Neural progenitor cell (in vitro differentiated cells): ENCODE data around the gene DNAJC21.

- RAMPAGE, long total RNA: no peak
Observed at GRCh38 chr5:34556289-34556669, 99.8 kb upstream of the RAI14 start.

DNA sequence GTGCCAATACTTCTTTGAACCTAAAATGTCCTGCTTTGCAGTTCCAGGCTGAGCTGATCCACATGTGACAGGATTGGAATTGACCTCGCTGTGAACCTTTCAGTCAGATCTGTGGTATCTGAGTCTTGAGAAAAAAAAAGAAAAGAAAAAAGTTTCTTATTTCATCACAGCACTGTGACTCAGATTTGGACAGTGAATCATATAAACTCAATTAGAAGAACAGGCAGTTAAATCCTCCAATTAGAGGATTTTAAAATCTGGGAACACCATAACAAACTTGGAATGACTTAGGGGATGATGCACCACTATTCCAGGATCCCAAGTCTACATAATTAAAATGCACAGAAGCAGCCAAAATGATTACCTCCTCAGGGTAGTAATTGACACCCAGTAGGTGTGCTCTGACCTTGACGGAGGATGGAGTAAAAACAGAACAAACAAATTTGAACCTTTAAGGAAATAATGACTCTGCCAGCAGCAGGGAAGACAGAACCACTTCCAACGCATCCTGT, 57.9 kb upstream of the RAI14 start:
- RAMPAGE, long total RNA: no peak

DNA sequence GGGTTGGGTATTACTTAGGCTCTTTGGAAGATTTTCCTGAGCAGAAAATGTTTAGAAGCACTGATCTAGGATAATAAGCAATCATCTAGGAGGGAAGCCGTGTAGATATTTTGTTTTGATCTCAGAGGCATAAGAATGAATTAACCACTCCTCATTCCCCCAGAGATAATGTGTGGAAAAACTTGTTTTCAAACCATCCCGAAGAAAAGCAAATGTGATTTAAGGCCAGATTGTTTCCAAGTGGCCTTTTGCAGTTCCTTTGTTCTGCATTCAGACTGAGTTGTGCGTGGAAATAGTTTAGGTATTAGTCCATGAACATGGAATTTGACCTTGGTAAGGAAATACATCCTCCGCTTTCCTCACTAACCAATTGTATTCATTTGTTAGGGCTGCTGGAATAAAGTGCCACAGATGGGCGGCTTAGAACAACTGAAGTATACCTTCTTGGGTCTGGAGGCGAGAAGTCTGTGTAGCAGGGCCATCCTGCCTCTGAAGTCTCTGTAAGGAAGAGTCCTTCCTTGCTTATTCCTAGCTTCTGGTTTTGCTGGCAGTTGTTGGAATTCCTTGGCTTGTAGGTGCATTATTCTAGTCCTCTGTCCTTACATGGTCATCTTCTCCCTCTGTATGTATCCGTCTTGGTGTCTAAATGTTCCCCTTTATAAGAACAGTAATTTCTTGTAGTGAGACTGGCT, 53.7 kb downstream of the RAI14 start:
- RAMPAGE, long total RNA: no peak

GRCh38 chr5:34756946-34757624, 81.9 kb upstream of the TTC23L start:
- RAMPAGE, long total RNA: no peak

DNA sequence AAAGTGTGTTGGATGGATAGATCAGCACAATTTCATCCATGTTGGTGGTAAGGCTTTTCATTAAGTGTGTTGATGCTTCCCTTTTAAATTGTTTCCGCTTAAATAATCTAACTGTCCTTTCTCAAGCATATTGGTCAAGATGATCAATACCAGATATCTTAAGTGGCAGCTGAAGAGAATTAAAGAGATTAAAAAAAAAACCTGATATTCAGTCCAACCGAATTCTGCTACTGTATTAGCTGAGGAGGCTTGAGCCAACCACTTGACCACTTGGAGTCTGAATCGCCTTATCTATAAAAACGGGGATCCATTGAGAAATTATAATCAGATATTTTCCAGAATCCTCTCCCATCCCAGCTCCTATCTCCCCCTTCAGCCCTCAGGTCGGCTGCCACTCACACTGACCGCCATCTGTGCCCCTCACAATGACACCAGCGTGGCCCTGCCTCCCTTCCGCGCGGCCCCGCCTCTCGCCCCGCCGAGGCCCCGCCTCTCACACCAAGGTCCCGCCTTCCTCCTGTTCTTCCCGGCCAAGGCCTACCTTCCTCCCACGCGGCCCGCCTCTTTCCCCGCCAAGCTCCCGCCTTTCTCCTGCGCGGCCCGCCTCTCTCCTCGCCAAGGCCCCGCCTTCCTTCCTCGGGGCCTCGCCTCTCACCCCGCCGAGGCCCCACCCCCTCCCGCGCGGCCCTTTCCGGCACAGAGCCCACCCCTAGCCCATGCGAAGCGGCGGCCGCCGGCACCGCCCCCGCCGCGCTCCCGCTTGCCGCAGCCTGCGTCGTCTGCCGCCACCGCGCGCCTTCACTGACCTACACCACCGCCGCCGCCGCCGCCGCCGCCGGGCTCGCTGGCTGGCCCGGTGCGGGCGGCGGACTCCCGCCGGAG, at the start of gene DNAJC21:
DNAJC21 (plus strand) TSS at position 717 of the 882 bp plus-strand sequence.
- RAMPAGE, long total RNA: no peak

DNA sequence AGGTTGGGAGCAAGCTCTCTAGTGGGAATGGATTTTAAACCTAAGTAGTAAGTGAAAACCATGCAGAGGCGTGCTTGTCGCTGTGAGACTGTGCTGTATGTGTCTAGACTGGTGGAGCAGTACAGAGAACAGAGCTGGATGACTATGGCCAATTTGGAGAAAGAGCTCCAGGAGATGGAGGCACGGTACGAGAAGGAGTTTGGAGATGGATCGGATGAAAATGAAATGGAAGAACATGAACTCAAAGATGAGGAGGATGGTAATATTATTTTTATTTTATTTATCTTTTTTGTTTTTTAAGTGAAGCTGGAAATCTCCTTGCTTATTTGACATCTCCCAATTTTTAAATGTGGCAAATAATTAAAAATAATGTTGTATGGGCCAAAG, 9.4 kb downstream of the DNAJC21 start:
- RAMPAGE, long total RNA: no peak

DNA sequence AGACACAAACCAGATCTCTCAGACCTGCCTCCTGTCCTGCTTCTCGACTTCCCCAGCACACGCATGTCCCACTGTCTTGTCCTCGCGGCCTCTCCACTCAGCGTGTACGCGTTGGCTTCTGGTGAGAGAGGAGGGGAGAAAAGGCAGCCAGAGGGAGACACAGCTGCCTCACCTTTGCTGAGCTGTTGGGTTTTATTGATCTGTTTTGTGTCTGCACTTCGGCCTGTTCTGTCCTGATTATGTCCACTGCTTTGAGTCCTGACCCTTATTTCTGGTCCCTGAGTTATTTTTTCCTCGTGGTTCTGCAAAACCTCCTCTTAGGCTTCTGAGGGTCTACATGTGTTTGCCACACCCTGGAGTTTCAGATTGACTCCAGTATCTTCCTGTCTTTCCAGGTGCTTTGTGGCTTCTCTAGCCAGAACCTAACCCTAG, 87.5 kb upstream of the AGXT2 start:
- RAMPAGE, long total RNA: no peak

DNA sequence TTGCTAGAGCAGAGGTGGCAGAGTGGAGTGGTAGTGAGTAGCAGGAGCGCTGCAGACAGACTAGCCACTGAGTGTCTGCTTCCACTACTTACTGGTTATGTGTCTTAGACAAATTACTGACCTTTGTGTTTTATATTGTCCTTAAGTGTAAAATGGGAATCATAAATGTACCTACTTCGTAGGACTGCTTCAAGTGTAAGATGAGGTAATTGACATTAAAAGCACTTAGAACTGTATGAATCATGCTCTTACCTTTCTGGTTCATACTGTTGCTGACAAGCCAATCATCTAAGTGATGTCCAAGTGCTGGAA, 12.5 kb upstream of the PRLR start:
- RAMPAGE, long total RNA: no peak

DNA sequence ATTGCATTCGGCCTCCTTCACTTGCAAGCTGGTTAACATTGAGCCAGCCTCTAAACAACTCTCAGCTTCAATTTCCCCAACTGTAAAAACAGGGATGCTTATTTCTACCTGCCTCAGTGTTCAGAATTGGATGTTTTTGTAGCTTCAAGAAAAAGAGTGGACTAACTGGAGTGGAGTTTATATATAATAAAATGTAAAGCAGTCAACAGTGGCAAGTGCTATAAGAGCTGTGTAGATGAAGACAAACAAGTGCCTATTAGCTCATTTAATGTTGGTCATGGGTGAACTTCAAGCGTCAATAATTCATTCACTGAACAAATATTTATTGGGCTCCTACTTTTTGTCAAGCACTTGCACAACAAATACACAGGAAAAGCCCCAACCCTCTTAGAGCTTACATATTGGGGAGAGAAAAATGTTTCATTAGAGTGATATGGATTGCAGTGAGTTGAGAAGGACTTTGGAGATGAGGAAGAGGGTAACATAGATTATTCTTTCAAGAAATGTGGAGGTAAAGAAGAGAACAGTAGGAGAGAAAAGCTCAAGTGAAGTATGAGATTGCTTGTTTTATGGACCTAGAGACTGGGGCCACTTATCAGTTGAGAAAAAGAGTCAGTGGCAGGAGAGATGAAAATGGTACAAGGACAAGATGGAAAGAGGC, 25.4 kb downstream of the SPEF2 start:
- RAMPAGE, long total RNA: no peak

DNA sequence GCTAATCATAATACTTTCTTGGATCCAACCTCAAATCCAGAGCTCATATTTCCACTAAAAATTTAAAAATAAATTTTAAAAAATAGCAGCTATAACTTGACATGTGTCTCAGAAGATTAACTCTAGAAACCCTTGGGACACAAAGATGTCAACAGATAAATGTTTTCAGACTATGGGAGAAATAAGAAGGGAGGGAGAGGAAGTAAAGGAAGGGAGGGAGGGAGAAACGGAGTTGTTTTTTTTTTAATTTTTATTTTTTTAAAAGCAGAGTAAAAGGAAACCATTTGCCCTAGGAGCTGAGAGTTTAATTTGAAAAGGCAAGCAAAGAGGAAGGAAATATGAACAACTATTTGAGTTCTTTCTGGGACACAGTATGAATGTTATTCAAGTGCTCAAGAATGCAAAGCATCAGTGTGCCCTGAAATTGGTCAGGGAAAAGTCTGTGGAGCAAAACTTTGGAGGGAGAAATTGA, 75.7 kb upstream of the IL7R start:
- RAMPAGE, long total RNA: no peak

GRCh38 chr5:35854950-35855665, 1.6 kb upstream of the IL7R start:
- RAMPAGE, long total RNA: no peak

DNA sequence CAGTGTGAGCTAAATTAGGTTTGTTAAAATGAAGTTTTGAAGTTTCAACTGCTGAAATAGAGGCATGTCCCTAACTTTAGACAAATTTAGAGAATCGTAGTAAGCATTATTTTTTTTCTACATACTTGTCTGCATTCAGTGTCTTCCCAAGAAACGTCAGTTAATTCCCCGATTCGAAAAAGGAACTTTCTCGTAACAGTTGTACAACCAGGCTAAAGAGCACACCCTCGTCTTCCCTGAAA, 468 bp upstream of the SLC1A3 start:
- RAMPAGE, long total RNA: no peak

DNA sequence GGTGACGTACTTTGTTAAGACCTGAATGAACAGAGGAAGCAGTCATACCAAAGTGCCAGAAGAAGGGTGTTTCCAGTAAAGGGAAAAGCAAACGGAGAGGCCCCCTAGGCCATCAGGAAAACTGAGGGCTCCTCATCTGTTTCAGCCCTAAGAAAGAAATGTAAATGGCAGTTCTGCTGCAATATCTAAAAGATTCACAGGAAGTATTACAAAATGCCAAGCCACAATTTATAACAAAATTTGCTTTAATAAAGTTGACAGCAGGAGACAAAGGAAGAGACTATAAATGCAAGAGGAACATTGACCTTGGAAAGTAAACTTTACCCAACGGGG, 71.3 kb downstream of the SLC1A3 start:
- RAMPAGE, long total RNA: no peak

DNA sequence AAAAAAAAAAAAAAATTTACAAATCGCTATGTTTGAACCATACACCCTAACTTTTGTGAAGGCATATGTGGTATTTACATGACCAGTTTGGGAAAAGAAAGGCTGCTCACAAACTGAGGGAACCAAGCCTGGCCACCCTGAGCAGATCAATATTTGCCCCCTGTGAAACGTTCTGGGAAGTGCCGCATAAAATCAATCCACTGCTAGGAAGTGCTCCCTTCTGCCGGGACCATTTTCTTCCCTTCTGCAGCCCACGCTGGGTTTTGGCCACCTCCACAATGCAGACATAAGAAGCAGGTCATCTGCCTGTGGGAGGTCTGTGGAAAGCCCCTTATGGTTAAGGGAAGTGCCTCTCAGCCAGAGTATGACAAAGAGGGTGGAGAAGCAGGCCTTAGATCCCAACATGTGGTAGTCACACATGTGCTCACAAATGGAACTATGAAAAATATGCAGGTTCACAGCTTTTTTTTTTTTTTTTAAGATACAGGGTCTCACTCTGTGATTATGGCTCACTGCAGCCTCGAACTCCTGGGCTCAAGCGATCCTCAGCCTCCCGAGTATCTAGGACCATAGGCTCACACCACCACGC, 82.8 kb downstream of the SLC1A3 start:
- RAMPAGE, long total RNA: no peak

DNA sequence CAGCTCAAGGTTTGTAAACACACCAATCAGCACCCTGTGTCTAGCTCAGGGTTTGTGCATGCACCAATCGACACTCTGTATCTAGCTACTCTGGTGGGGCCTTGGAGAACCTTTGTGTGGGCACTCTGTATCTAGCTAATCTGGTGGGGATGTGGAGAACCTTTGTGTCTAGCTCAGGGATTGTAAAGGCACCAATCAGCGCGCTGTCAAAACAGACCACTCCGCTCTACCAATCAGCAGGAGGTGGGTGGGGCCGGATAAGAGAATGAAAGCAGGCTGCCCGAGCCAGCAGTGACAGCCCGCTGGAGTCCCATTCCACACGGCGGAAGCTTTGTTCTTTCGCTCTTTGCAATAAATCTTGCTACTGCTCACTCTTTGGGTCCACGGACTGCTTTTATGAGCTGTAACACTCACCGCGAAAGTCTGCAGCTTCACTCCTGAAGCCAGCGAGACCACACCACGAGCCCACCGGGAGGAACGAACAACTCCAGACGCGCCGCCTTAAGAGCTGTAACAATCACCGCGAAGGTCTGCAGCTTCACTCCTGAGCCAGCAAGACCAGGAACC, 93.4 kb upstream of the NIPBL start:
- RAMPAGE, long total RNA: no peak

- RAMPAGE, long total RNA: no peak
Observed at GRCh38 chr5:36874994-36875751, 1.4 kb upstream of the NIPBL start.

GRCh38 chr5:37689819-37690515, 149.9 kb downstream of the GDNF start:
- RAMPAGE, long total RNA: no peak

GRCh38 chr5:38386718-38387116, 128.4 kb downstream of the EGFLAM start:
- RAMPAGE, long total RNA: no peak

GRCh38 chr5:38444942-38445940, 111.2 kb downstream of the LIFR start:
- RAMPAGE, long total RNA: no peak

GRCh38 chr5:38807674-38808108, 38.1 kb upstream of the OSMR start:
- RAMPAGE, long total RNA: no peak